PC-3 (cell line): ENCODE measurements around a stretch of chr1.

DNA sequence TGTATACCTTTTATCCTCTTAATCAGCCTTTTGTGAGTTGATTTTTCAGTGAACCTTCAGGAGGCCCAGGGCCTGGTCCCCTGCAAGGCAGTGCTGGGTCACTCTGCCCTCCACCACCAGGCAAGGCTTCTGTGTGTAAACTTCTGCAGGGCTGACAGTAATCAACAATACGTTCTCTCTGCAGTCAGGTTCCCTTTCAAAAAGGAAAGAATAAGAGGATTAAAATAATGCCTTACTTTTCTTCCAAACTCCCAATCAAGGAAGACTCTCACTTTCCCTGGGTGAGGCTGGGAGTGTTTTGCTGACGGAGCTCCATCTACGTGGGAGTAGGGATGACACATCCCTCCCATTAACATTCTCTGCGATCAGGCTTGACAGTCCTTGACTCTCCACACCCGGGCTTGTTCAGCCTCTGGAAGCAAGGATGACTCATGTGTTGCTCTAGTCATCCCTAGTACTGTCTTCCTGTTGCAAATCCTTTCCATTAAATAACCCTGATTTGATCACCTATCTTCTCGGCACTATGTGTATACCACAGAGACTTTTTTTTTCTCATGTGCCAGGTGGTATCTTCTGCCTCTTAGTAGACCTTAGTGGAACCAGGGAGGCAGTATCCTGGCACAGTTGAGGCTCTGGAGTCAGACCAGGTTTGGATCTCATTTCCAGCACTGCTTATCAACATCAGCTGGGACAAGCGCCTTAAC lies 70.3 kb upstream of the KCNK1 start:
- RAMPAGE, long total RNA: no peak

DNA sequence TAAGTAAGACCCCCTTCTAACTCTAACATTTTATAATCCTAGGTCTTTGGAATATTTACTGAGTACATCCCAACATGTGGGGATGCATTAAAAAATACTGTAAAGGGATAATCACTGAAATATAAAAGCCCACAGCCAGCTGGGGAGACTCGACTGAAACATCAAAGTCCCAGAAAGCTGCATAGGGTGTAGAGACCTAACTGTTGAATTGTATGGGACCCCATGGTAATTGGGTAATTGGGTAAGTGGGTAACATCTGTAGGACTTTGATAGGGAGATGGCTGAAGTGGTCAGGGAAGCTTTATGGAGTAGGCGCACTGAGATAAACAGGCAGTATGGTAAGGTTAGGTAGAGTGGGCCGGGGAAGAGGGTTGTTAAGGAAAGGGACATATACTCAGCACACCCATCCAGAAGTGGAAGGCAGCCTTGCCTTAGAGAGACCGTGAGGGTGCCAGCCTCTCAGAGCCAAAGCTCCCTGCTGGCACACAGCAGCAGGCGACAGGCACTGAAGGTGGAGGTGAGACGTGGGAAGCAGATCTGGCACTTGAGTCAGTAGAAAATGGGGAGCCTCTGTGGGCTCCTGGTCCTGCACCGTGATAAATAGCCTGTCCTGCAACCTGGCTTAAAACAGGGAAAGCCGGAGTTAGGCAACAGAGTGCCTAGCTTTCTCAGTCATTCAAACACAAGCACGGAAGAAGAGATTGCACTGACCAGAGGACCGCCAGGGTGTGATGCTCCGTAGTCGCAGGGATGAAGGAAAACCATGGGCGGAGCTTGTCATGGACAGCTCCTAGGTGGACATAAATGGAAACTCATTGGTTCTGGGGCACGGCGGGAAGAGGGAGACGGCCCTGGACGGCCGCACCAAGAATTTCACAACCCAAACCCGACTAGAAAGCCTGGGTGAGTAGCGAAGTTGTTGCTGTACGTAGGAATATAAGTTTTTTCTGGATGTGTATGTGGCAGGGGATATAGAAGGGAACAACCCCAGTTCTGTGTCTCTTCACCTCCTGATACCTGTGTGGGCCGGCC lies 15.4 kb downstream of the KCNK1 start:
- RAMPAGE, long total RNA: no peak

DNA sequence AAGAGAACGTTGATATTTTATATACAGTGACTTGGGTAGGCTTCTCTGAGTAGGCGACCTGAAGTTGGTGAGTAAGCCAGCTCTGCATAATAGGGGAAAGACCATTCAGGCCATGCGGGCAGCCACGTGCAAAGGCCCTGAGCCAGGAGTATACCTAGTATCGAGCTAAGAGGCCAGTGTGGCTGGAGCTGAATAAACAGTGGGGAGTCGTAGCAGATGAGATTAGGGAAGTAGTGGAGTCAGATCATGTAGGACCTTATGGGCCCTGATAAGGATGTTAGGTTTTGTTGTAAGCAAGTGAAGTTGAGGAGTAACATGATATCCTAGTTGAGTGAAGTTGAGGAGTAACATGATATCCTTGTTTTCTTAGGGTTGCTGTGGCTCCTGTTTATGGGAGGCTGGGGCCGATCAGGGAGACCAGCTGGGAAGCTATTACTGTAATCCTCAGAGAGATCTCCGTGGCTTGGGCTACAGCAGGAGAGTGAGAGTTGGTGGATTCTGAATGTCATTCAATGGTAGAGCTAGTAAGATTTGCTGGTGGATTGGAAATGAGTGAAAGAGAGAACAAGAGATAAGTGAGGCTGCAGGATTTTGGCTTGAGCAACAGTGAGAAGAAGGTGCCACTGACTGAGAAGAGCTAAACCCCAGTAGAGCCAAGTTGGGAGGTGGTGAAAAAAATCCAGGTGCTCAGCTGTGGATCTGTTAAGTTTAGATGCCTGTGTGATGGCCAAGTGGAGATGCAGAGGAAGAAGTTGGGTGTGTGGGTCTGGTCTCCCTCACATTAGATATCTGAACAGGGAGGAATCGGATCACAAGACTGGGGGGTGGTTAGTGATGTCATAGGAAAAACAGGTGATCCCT lies 22.2 kb downstream of the KCNK1 start:
- RAMPAGE, long total RNA: no peak

DNA sequence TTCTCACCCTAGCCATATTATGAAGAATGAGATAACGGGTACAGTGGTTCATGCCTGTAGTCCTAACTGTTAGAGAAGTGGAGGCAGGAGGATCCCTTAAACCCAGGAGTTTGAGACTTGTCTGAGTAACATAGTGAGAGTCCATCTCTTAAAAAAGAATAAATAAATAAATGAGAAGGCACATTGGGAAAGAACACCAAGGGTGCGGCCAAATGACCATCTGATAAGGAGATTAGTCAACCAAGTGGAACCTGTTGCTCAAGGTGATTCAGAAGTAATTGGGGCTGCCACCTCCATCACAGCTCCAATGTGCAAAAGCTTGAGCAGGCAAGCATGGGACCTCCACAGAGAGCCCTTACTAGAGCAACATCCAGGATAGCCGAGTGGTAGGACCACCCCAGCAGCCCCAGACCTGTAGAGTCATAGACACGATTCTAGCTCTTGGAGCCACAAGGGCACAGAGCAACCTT lies 40.7 kb downstream of the KCNK1 start:
- RAMPAGE, long total RNA: no peak

GRCh38 chr1:233666231-233667030 lies 52.5 kb downstream of the KCNK1 start:
- RAMPAGE, long total RNA: no peak

- RAMPAGE, long total RNA: no peak
Observed at GRCh38 chr1:234356513-234357545, 16.4 kb upstream of the COA6 start.

DNA sequence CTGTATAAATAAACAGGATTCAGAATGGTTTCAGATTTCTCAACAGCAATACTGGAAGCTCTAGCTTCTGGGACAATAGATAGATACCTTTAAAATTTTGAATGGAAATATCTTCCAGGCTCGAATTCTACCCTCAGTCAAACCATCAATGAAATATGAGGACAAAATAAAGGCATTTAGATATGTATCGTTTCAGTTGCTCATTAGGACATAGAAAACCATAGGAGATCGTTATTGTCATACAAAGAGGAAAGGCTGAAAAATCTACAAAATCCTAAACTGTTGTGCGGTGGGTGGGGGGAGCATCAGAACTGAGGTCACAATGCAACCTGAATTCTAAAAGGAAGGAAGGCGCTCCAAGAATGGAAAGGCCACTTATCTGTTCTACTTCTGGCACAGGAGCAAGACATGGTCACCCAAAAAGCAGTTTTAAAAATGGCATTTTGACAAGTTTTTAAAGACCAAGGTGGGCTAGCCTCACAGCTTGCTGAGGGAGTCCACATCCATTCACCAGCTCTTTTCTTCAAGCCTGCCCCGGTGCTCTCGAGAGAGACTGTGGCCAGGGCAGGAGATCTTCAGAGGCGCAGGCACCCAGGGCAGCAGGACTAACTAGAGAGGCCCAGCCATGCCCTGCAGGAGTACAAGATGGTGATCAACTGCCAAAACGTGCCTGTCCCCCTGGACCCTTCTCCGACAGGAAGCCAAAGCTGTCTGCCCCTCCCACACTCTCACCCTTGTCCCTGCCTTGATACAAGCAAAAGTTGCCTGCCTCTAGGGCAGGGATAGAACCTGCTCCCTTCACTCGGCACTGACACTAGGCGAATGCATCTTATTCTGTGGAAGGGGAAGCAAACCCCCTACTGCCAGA lies 4.2 kb downstream of the TARBP1 start:
- RAMPAGE, long total RNA: no peak

- RAMPAGE, long total RNA: no peak
Observed at GRCh38 chr1:234499692-234500175, 20.8 kb upstream of the TARBP1 start.

DNA sequence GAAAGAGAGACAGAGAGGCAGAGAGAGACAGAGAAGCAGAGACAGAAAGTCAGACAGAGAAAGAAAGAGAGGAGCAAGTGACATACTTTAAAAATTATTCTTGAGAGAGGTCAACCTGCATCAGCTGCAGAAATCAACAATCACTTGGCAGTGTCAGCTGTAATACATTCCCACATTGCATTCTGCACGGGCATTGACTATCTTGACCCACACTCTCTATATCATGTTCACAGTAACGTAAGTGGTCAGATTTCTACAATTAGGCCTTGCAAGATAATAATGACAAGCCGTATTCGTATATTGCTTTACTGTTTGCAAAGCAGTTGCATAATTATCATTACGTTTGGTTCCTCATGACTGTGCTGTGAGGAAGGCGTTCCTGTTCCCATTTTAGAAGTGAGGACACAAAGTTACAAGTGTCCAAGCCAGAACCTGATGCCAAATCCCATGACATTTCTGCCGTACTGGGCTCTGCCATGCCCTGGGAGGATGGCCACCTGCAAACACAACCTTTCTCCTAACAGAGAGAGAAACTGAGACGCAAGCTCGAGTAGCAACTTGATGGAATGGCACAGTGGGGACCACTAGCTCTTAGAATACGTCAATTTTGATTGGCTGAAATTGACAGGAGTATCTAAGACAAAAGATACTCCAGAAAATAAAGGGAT lies 53.5 kb upstream of the TARBP1 start:
- RAMPAGE, long total RNA: no peak

GRCh38 chr1:234533052-234533787 lies 54.2 kb upstream of the TARBP1 start:
- RAMPAGE, long total RNA: no peak

DNA sequence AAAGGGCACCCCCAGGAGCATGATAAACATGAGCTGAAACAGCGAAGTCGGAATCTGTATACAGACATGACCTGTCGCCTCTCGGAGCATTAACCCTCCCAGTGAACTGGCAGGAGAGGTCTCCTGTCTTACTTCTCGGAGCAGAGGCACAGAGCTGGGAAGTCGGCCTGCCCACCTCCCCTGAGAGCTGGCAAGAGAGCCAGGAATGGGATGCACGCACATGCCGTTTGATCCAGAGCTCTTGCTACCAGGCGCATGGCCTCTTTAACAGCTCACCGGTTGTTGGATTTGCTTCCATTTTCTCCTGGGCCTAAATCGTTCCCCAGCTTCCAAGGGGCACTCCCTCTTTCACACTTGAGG lies 59.4 kb upstream of the TARBP1 start:
- RAMPAGE, long total RNA: no peak

DNA sequence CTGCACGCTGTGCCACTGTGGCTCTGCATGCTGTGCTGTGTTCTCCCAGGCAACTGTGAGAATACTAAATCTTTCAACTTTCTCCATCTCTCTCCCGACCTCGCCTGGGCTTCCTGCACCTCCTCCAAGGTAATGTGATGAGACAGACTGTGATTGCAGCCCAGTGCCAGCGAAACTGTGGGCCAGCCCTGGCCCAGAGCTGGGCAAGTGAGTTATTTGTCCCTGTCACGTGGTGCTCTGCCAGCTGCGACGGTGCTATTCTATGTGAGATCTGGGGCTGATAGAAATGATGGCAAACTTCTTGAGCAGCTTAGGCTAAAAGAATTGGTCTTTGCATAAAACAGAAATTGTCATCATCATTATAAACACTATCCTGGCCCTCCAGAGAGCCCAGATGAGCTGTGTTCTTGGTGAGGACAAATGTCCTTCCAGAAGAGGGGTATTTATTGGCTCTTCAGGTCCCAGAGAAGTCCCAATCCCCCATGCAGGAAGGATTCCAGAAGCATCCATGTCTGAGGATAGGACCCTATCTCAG lies 63.5 kb upstream of the TARBP1 start:
- RAMPAGE, long total RNA: no peak

GRCh38 chr1:234598007-234598364 lies 12.0 kb downstream of the IRF2BP2 start:
- RAMPAGE, long total RNA: no peak

DNA sequence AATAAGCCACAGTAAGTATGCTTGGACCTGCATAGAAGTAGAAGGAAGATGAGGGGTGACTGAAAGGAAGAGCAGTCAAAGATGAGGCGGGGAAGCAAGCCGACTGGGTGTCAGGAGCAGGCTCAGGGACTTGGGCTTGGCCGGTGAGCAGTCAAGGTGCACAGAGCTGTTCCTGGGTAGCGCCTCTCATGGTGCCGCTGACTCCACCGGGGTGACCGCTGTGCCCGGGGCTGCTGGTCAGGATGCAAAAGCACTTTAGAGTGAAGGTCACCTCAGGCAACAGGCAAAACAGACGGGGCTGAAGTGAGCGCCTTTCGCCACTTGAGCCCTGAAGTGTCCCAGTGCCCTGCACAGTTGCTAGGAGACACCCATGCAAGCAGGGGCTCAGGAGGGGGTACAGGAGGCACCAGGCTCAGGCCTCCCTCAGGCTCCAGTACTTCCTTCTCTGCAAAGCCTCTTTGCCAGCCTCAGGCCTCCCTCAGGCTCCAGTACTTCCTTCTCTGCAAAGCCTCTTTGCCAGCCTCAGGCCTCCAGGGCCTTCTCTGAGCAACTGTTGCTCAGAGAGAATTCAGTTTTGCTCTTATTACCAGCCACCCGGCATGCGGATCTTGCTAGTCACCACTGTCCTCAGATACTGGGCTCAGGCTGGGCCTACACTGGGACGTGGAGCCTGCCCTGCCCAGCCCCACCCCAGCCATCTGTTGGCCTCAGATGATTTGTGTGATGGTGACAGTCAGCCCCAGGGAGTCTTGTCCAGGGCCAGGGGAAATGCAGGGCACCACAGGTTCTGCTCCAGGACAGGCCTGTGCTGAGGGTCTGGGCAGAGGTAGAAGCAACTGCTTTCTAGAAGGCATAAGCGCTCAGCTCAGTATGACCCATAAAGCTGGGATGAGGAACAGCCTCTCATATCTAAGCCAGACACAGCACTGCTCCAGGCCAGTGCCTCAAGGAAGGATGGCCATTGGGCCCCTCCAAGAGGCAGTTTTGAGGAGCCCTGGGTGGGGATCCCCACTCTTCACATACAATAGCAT lies 99.8 kb upstream of the IRF2BP2 start:
- RAMPAGE, long total RNA: no peak

DNA sequence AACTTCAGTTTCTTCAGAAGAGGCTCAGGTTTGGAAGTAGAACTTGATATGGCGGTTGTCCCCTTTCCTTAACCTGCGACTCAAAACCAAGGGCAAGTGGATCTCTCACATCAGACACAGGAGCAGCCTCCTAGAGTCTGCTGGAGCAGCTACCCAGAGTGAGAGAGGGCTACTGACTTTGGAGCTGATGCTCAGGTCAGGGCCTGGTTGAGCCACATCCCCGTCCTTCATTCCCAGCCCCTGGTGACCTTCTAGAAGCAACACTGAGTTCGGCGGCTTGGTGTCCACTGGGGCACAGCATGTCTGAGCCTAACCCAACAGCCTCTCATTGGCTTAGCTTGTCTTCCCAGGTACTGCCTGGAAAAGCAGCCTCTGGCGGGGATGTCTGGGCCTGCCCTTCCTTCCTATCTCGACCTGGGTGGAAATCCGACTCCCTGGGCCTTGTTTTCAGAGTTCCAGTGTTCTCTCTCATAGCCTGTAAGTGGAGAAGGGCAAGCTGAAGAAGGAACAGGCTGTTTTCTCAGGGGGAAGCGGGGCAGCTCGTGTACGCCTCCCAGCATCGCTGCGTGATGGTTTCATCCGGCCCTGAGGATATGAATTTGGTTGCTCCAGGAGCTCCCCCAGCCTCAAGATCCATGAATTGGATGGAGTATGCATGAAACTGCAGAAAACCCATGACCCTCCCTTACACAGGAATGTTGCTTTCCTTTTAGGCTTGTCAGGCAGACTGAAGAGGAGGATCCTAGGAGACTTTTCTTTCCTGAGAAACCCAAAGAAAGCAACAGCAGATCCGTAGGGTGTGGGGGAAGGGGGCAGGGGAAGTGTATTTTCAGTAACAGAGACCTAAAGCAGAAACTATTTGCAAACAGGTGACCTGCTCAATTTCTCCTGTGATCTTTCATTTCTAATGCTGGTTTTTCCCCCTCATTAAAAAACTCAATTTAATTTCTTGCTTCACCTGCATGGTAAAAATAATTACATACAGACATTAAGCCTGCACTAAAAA lies 116.5 kb upstream of the IRF2BP2 start:
- RAMPAGE, long total RNA: no peak

DNA sequence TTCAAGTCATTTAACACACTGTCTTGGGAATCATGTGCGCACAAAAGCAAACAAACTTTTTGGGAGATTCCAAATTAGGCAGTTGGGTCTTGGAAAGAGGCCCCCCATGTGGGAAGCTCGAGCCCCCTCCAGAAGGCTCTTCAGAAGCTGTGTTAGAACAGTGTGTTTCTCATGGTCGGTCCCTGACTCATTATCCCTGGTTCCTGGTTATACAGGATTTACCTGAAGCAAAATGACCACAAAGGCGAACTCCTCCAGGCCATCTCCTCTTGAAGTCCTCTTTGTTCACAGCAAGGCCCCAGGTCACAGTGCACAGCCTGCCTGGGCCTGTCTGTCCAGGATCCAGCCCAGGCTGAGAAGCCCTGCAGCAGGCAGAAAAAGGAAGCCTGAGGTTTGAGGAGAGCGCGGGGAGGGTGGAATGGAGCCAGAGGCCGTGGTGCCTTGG lies 136.7 kb upstream of the IRF2BP2 start:
- RAMPAGE, long total RNA: no peak

DNA sequence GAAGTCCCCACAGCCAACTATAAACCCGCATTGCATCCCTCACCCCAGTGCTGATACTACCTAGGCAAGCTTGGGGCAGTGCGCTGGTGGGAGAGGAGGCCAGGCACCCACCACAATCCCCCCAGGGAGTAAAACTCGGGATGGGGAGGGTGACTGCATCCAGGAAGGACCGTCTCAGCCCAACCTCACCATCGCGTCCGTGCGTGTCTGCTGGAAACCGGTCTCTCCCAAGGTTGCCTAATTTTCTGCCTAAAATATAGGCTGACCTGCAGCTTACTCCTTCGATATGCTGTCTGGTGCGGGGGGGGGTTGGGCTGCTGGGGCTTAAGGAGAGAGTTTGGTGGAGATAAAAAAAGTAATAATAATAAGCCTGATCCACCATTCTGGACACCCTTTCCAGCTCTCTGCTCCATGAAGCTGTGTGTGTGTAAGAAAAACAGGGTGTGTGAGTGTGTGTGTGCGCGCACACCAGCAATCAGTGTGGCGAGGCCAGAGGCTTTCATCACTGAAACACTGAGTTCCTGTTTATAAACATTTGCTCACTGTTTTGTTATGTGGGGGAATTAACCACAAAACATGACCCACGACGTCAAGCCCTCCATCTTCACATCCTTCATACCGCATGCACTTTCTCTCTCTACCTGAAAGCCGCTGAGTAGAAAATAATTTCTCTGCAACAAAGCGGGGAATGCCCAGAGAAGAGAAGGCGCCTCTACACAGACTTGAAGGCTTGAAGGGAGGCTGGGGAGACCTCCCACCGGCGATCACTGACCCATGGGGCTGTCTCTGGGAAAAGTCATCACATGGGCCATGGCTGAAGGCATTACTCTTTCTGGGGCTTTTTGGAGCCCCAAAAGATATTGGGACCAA lies 148.7 kb upstream of the IRF2BP2 start:
- RAMPAGE, long total RNA: no peak

DNA sequence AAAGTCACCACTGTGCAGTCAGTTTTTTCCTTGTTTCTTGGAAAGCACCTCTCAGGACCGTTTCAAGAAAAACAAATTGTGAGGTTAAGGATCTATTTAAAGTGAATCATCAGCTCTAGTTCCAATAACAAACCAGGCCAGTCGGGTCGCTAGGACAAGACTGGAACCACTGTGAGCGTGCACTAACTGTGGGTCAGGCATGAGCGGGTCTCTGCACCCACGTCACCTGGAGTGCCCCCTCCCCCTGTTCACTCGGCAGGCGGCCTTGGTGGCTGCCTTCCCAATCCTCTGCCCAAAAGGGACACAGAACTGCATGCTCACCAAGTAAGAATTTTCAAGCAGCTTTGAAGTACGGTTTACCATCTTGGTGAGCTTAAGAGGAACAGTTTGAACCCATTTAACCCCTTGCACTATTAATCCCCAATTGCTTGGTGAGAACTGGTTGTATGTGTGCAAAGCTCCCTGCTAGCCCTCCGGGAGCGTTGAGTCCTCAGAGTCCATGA lies 199.6 kb upstream of the IRF2BP2 start:
- RAMPAGE, long total RNA: no peak

- RAMPAGE, long total RNA: no peak
Observed at GRCh38 chr1:234823889-234824217, 213.9 kb upstream of the IRF2BP2 start.

DNA sequence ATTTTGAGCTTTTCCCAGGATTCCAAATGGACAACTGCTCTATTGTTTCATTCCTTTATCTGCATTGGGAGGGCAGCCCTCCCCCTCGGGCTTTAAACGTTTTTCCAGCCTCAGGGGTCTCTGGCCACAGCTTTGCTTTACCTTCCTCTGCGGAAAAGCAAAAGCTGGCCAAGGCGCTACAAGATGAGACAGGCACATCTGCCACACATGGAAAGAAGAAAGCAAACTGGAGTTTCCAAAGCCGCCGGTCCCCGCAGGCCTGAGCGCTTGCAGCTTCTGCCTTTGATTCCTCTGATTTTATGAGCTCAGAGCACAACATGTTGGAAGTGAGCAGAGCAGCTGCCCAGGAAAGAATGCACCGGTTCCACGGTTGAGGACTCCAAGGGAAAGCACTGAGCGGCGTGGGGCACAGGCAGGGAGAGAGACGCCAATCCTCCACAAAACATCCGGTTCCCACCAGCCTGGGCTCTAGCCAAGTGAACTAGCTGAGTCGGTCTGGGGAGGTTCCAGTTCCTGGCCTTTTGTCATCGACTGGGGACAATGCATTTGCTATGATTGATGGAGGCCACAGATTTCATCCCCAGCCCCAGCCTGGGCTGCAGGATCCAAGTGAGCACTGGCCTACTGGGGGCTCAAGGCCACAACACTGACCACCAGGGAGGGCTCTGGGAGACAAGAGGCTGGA lies 252.9 kb upstream of the IRF2BP2 start:
- RAMPAGE, long total RNA: no peak